Smooth muscle cell (in vitro differentiated cells): ENCODE measurements around the genes BHLHE23, COL20A1 and TNFRSF6B.

DNA sequence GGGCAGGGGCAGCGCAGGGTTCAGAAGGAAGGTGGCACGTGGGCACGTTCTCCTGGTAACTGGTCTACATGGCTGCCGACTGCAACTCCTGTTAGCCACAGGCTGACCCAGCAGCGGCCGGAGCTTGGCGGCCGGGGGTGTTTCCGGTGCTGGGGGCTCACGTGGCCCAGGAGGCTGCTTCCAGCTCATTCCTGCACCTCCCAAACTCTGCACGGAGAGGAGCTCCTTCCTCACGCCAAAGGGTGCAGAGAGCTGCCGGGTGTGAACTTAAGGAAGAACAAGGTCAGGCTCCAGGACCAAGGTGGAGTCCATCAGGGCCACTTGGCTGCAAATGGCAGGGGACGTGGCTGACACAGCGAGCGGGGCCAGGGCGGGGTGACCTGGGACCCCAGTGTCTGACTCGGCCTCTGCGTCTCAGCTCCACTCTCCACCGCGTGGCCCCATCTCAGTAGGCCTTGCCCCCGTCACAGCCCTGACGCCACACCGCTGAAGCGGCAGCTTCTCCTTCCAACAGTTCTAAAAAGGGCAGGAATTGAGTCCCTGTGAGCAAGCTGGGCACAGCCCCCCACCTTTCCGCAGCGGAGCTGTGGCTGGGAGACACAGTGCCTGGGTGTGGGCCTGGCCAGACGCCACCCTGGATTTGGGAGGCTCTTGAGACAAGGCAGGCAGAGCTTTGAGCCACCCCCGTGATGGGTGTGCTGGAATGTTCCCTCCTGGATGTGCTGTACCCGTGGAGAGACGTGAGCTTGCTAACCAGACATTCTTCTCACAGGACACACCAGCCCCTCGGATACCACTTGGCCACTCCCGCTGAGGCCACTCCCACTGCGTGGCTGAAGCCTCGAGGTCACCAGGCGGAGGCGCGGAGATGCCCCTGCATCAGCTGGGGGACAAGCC is 13.5 kb downstream of the SLCO4A1 start:
- RAMPAGE, long total RNA: no peak

DNA sequence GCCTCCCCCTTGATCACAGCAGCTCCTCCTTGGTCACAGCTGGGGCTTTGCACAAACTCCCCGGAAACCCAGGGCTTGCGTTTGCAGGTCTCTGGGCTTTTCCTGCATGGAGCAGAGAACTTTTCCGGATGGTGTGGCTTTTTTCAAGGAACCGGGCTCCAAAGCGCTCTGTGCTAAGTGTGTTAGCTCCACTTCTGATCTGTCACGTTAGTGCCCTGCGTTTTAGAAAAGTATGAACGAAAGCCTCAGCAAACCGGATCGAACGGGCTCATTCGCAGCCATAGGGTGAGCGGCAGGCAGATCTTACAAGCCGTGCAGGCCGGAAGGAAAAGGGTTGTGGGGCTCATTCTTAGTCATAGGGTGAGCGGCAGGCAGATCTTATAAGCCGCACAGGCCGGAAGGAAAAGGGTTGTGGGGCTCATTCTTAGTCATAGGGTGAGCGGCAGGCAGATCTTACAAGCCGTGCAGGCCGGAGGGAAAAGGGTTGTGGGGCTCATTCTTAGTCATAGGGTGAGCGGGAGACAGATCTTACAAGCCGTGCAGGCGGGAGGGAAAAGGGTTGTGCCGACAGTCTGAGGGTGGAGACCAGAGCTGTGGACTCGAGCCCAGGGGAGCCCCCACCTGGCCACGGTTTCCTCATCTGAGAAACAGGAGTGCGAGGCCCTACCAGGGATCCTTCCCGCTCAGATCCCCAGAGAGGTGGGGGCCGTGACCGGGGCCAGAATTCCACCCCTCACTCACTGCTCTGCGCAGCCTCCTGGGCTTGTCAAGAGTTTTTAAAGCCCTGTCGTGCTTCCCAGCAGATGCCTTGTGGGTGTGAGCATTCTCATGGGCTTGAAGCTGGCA is 31.6 kb downstream of the NTSR1 start:
- RAMPAGE, long total RNA: no peak

GRCh38 chr20:62794055-62794837 is 2.0 kb upstream of the MRGBP start:
- RAMPAGE, long total RNA: no peak

GRCh38 chr20:62797853-62798703 is 1.8 kb downstream of the MRGBP start:
- RAMPAGE, long total RNA: no peak

DNA sequence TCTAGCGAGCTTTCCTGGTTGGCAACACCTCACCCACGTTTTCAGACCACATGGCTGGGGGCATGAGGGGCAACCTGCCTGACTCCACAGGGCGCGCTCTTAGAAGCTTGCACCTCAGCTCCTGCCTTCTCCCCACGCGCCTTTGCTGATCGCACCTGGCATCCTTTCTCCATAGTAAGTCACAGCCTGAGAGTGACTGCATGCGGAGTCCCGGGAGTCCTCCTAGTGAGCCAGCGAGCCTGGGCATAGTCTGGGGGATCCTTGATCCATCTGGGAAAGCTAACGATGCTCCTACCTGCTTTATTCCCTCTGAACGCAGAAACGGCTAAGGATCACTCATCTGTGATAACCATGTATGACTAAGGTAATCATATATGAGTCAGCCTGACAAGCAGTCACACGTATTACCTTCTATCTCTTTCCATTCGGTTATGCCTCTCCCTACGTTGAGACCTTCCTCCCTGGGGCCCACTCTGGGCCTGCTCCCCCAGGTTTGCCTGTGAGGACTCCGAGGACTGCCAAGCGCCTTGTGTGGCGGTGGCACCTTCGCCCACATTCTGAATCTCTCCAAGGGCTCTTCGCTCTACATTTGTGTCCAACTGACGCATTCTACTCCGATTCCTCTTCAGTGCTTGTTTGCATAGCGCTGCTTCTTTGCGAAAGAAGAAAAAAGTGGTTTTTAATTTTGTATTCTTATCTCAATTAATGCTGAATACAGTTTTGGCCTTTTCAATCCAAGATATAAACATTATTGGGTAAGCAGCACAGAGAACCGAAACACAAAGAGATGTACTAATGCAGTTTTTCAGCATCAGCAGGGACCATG is 4.4 kb downstream of the TCFL5 start:
- RAMPAGE, long total RNA: no peak

- RAMPAGE, long total RNA: no peak
Measured at GRCh38 chr20:62939174-62939617, 1.2 kb downstream of the GID8 start.

GRCh38 chr20:62960642-62961055 is 8.1 kb downstream of the SLC17A9 start:
- RAMPAGE, long total RNA: no peak

- RAMPAGE, long total RNA: no peak
Measured at GRCh38 chr20:63006745-63007600, at the start of gene BHLHE23. BHLHE23 (minus strand) TSS chr20:63006964.

- RAMPAGE, long total RNA: no peak
Measured at GRCh38 chr20:63032936-63034232, 26.6 kb upstream of the BHLHE23 start.

GRCh38 chr20:63273818-63274475 is 1.3 kb downstream of the ARFGAP1 start:
- RAMPAGE, long total RNA: no peak

DNA sequence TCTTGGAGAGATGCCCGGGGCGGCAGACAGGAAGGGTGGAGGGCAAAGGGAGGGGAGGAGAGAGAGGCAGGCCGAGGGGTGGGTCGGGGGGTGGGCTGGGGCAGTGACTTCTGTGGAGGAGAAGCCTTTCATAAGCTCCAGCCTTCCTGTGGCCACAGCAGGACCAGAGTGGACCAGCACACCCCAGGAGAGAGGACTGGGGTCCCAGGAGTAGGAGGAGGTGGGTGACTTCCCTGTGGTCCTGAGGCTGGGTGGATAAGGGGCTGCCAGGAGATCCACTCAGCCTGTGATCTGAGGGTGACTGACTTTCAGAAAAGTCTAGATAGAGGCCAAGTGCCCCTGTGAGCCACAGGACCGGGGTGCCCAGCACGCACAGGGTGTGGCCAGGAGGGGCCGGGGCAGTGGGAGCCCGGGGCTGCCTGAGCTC is at the start of gene COL20A1:
Gene COL20A1, plus strand, starts transcription at position 131 of the 427 bp plus-strand sequence.
- RAMPAGE, long total RNA: no peak

DNA sequence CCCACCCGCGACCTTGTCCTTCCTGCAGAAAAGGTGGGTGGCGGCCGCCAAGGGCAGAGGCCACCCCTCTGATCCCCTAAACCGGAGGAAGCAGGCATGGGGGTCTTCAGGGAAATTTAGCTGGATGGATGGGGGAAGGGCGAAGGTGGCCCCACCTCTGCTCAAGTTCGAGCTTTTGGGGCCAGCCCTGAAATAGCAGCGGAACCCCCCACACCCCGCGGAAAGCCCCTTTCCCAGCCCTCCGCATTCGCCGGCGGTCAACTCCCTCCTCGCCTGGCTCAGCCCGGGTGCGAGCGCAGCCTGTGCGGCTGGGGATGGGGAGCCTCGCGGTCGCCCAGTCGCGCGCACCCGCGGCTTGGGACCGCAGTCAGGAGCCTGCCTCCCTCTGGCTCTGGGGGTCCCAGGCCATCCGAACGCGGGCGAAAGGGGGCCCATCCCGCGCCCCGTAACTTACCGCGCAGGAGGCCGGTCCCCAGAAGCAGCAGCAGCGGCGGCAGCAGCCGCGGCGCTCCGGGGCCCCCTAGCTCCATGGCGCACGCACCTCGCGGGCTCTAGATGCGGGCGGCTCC is 429 bp downstream of the CHRNA4 start:
- RAMPAGE, long total RNA: no peak

DNA sequence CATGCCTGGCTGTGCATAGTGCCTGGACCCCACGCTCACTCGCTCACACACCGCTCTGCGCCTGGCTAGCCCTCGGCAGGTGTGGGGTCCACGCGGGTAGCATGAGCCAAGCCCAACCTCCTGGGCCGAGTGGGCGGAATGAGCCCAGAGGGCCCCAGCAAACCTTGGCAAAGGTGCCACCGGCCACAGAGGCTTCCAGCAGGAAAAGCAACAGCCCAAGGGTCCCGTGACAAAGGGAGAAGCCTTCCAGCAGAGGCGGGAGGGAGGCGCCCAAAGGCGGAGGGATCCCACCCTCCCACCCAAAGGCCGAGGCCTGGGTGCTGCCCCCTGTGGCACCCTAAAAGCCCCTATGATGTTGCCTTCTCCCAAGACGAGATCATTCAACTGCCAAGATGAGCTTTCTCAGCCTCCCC is 19.5 kb upstream of the CHRNA4 start:
- RAMPAGE, long total RNA: no peak

- RAMPAGE, long total RNA: no peak
Measured at GRCh38 chr20:63446405-63446945, 26.0 kb downstream of the KCNQ2 start.

DNA sequence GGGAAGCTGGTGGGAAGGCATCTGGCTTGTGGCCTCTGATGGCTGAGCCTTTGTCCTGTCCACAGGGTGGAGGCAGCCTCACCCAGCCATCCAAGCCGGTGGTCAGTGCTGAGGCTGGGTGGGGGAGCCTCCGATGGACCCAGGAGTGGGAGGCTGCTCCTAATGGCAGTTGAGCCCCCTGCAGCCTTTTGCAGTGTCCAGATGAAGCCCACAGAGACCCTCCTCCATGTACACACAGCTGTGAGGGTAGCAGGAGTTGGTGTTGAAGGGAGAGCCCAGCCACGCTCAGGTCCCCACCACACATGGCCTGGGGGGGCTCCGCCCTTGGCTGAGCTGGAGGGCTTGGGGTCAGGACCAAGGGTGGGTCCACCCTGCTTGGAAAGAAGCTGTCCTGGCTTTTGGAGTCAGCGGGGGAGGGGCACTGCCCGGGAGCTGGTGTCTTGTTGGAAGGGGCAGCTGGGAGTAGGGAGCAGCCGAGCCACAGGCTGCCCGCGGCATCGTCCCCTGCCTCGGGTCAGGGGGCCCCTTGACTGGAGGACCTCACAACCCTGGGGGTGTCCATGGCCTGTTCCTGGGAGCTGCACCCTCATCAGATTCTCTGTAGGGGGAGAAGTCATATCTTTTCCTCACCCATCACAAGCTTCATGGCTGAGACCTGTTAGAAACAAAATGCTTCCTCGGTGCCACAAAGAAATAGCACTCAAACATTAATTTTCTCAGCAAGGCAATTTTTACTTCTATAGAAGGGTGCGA is 2.7 kb downstream of the PPDPF start:
- RAMPAGE, long total RNA: no peak

DNA sequence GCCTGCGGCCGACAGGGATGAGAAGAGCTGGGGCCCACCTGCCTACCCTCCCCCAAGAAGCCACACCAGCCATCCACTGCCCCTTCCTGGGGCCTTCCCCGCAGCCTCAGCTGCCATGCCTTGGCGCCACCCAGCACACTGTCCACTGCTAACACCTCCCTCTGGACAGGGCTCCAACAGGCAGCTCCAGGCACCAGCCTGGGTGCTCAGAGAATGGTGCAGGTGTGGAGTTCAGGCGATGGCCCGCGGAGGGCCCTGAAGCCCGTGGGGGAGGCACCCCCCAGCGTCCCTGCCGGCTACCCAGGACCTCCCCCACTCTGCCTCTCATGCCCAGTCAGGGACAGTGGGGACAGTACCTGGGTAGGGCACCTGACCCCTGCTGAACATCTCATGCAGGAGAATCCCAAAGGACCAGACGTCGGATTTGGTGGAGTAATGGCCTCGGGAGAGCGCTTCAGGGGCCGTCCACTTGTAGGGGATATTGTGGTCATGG is 7.4 kb downstream of the PTK6 start:
- RAMPAGE, long total RNA: no peak

- RAMPAGE, long total RNA: no peak
Measured at GRCh38 chr20:63570502-63571124, 3.4 kb downstream of the HELZ2 start.

GRCh38 chr20:63582941-63583562 is 9.0 kb upstream of the HELZ2 start:
- RAMPAGE, long total RNA: no peak

GRCh38 chr20:63659292-63659677 is 1.2 kb downstream of the RTEL1 start:
- RAMPAGE, long total RNA: no peak

DNA sequence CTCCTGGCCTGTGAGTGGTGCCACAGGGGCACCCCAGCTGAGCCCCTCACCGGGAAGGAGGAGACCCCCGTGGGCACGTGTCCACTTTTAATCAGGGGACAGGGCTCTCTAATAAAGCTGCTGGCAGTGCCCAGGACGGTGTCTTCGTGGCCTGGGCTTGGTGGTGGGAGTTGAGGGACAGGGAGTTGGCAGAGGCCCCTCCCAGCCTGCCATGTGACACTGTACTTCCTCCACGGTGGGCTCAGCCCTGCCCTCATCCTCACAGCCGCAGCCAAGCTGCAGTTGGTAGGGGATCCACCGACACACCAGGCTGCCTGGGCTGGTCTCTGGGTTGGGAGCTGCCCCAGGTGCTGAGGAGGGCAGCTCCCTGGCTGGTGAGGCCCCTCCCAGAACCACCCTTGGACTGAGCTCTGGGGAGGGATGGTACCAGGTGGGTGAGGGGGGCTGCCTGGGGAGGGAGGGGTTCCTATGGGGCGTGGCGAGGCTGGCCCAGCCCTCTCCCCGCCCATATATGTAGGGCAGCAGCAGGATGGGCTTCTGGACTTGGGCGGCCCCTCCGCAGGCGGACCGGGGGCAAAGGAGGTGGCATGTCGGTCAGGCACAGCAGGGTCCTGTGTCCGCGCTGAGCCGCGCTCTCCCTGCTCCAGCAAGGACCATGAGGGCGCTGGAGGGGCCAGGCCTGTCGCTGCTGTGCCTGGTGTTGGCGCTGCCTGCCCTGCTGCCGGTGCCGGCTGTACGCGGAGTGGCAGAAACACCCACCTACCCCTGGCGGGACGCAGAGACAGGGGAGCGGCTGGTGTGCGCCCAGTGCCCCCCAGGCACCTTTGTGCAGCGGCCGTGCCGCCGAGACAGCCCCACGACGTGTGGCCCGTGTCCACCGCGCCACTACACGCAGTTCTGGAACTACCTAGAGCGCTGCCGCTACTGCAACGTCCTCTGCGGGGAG is at the start of gene TNFRSF6B:
Gene TNFRSF6B, plus strand, starts transcription at position 540 of the 946 bp plus-strand sequence.
- RAMPAGE, long total RNA: no peak